Tibial artery (tissue), 1 donor: ENCODE data around the gene PRR23C.

- PRO-cap = no peak
Observed at GRCh38 chr3:134483172-134483526, 2.6 kb downstream of the ANAPC13 start.

GRCh38 chr3:134484810-134485797 lies 681 bp downstream of the ANAPC13 start:
- PRO-cap = bidirectional peak, plus-strand start at chr3:134485754, minus-strand start at chr3:134485724

- PRO-cap = no peak
Observed at GRCh38 chr3:134597440-134598163, 53.2 kb downstream of the KY start.

GRCh38 chr3:135967851-135968254 lies 2.3 kb downstream of the PPP2R3A start:
- PRO-cap = no peak

GRCh38 chr3:136151598-136152390 lies 44.3 kb downstream of the MSL2 start:
- PRO-cap = no peak

GRCh38 chr3:136191999-136192589 lies 4.0 kb downstream of the MSL2 start:
- PRO-cap = no peak

DNA sequence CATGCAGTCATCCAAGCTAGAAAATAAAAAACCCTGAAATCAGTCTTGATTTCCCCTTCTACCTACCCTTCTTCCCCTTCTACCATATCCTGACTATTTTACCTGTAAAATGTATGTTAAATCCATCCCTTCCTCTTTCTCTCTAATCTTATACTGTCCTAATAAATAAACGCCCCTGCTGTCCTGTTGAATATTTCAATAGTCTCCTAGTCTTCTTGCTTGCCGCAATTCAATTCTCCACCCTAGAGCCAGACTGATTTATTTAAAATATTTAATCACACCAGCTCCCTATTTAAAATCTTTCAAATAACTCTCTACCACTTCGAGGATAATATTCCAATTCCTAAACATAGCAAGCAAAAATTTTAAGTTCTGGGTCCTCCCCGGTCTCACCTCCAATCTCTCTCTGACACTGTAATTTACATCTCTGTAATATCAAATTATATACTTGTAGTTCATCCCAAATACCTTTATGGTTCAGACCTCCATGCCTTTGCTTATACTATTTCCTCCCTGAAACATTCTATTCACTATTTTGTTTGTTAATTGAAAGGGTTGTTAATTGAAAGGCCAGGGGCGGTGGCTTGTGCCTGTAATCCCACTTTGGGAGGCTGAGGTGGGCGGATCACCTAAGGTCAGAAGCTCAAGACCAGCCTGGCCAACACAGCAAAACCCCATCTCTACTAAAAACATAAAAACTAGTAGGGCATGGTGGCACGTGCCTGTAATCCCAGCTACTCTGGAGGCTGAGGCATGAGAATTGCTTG lies 103.4 kb downstream of the STAG1 start:
- PRO-cap = no peak

GRCh38 chr3:137713996-137714300 lies 50.2 kb upstream of the SOX14 start:
- PRO-cap = no peak

DNA sequence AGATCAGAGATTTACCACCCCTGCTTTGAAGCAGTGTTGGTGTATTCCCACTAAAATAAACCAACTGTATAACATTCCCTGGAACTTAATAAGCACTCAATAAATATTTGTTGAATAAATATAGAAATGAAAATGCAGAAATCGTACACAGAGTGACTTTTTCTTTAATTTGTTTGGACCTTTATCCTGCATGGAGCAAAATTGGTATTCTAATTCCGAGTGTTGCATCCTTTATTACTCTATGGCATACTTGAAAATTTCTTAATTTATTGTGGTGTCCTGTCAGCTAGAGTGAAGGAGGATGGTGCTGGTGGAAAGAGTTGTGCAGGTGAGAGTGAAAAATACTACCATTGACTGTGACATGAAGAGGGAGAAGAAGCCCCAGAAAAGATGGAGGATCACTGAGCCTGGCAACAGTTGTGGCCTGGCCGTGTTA lies 60.7 kb downstream of the ARMC8 start:
- PRO-cap = no peak

DNA sequence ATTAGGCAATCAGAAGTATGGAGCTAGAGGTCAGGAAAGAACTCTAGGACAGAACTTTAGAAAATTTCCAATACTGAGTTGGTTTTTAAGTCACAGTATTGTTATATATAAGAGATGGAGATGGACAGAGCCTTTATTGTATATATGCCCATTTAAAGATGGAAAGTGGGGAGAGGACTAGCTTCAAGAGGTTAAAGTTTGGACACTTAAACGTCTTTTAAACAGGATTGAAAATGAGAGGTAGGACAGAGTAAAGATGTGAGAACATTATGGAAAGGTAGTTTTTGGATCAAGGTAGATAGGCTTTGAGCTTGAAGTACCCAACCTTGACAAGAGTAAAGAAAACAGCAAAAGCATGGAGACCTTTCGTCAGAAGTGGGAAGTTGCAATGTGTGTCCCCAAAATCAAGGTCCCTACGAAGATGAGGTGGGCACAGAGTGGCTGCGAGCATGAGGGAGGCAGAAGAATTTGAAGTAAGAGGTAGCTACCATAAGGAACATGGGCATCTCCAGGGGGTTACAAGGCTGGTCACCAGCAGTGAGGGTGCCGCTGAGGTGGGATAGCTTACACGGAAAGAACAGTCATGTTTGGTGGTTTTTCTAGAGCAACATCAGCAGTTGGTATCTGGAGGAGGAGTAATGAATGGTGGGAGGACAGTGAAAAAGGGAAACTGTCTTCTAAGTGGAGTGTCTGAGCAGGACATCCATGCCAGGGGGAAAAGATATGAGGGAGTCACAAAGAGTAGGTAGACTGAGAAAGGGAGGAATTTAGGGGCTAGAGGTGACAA lies 68.0 kb downstream of the NME9 start:
- PRO-cap = no peak

DNA sequence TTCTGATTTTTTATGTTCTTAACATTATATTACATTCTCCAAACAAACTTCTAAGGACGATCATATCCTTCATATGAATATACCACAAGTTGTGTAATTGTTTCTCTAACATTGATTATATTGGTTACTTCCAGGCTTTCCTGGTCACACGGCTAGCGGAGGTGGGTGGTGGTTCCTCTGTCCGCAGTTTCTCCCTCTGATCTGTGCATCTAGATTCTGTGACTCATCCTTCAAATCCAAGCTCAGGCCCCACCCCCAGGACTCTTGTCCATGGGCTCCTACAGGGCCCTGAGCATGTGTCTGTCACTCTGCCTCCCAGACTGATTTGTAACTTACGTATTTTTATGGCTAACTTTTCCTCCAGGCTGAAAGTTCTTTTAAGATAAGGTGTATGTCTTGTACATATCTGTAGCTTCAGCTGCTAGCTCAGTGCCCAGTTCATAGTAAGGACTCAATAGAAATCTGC lies 7.9 kb downstream of the ESYT3 start:
- PRO-cap = no peak

- PRO-cap = no peak
Observed at GRCh38 chr3:138549069-138550077, 44.7 kb downstream of the CEP70 start.

GRCh38 chr3:138669986-138670818 lies 61.6 kb downstream of the FAIM start:
- PRO-cap = no peak

DNA sequence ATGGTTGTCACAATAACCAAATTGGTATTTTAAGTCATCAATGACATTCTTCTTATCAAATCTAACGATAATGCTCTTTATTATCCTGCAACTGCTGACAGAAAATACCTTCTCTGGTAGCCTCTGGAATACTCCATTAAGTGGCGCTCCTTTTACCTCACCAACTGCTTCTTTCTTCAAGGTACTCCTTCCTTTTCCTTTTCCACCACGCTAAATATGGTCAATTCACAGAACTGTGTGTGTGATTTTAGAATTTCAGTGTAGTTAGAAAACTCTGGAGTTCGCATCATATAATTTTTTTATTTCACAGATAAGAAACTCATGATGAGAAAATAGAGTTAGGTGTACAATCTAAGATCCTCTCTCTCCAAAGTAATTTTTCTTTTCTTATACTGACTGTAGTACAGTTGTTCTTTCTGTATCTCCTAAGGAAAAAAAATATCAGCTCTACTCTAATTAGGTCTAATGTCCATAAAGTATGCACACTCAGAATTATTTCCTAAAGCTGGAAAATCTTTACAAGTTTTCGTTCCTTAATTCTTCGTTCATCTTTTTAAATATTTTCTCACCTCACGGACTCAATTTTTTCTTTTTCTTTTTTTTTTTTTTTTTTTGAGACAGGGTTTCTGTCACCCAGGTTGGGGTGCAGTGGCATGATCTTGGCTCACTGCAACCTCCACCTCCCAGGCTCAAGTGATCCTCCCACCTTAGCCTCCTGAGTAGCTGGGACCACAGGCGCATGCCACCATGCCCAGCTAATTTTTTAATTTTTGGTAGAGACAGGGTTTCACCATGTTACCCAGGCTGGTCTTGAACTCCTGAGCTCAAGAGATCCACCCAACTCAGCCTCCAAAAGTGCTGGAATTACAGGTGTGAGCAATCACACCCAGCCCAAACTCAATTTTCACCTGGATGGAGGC lies 99.4 kb downstream of the FAIM start:
- PRO-cap = no peak

GRCh38 chr3:138744635-138745290 lies 90.0 kb downstream of the PIK3CB start:
- PRO-cap = no peak

- PRO-cap = no peak
Observed at GRCh38 chr3:138935618-138936645, 11.0 kb downstream of the FOXL2 start.

GRCh38 chr3:139044748-139044952 lies at the start of gene PRR23C:
Gene PRR23C (minus strand): TSS chr3:139044892.
- PRO-cap = no peak

GRCh38 chr3:139173257-139174372 lies 128.9 kb upstream of the PRR23C start:
- PRO-cap = no peak

DNA sequence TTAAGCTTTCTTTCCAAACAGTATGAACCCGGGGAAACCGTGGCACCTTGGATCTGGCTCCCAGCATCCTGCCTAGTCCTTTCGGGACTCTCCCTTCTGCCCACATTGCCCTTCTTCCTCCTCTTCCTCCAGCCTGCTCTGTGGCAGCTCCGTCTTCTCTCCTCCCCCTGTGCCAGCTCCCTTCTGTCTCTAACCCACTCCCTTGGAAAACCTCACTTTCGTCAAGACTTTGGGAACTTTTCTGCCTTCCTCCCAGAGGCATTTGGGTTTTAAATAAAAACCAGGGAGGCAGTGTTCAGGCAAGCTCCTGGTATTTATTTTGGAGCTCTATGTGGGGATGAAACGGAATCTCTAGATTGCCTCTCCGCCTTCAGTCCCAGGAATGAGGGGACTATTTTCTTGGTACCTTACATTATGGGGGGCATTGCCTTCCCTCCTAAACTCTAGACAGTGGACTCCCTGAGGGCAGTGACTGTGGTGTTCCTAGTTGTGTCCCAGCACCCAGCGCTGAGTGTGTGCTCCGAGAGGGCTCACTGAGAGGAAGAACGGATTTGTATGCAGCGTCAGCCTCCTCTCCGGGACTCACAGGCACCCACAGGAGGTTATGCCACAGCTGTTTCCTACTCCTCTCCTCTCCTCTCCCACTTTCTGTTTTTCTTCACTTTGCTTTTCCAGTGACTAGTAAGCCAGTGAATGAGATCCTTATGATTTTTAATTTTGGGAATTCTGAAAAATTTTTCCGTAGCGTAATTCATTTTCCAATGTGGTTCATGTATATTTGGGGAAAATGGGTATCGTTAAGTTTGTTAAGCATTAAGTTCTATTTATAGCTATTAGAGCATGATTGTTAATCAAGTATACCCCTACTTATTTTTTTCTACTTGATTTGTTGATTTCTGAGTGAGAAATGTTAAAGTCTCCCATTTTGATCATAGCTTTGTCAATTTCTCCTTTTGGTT lies 105.2 kb upstream of the MRPS22 start:
- PRO-cap = no peak

DNA sequence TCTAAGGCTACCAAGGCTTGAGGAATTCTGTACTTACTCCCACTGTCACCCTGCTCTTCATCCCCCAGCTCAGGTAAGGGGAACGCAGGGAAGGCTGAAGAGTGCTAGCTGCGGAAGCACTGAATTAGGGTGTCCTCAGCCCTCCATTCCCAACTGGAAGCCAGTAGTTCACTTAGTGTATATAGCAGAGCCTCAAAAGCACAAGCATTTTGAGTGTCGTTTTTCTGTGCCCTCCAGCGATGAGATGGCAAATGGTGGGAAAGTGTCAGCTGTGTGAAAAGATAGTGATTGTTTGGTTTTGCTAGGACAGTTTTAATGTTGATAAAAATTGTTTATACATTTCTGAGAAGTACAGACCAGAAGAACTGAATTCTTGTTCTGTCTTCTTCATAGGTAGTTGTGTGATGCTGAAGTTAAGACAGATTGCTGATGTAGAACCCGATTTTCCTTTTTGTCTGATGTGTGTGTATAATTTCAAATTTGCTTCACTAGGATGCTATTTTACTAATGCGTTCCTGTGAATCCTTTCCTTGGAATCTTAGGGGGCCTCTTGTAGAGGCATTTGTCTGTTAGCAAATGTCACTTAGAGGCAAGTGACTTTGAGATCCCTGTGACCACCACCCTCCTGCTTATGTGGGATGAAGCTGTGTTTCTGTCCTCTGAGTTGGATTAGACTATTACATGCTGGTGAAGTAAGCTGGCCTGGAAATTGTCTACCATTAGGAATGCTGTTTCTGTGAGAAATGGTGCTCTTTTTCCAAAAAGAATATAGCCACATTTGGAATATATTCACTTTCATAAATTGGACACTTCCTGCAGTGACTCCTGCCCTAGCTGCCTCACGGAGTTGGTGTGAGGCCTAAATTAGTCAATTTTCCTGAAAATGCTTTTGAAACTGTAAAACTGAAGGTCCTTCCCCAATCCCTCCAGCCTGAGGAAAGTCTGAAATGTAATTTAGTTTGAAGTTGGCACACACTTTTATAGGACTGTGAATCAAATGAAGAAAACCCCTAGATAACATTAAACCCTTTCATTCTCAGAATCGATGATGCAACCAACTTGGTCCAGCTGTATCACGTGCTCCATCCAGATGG lies 11.2 kb downstream of the MRPS22 start:
- PRO-cap = no peak